Thoracic aorta endothelial cell (primary cell): ENCODE measurements around the genes RPL14, TRAK1 and NKTR.

DNA sequence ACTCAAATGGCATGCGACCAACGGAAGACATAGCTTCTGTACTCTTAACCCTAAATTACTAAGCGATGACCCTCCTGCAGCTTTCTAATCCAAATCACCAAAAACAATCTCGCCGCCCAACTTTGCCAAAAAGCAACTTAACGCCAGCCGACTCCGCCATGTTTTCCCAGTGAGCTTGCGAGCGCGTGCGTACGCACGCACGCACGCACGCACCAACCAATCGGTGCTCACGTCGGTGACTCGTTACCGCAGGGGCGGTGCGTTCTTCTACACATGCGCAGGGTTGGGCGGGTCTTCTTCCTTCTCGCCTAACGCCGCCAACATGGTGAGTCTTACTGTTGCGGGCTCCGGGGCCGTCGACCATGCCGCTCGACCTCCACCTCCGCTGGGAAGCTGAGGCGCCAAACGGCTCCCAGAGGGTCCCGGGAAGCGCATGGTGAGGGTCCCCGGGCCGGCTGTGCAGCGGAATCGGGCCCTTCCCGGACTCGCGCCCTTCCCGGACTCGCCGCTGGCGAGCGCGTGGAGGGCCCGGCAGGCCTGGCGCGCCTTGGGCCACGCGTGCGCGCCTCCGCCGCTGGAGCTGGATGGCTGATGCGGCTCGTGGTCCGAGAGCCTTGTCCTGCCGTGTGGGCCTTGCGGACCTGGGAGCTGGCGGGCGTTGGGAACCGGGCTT lies at the start of gene RPL14:
Gene RPL14 (plus strand): TSS at position 301 of the 673 bp plus-strand sequence.
- CAGE, long polyA plus RNA = no peak

DNA sequence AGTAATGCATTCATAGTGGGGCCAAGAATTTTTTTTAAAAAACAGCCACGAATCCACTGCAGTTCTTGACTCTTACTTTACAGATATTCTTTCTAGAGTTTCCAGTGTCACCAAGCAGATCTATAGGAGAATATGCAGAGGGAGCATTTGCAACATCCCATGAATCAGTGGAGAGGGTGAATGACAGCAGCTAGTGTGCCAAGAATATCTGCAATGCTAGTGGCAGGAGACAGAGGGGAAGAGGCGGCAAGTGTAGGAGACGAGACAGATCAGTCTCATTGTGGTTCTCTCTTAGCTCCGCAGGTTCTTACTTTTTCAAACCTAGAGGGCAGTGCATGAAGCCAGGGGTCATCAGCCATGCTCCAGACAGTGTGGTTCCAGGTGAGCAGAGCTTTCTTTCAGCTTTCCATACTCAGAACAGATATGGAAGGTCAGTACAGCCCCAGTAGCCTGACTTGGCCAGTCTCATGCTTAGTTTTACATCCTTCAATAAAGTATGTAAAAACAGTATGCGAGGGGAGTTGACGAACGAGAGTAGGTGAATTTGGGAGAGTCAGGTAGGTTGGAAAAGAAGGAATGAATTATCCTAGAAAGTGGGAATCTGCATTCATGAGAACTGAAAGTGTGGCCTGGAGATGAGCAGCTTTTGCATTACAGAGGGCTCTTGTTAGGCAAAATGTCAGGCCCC lies 845 bp downstream of the ZNF619 start:
- CAGE, long polyA plus RNA = no peak

DNA sequence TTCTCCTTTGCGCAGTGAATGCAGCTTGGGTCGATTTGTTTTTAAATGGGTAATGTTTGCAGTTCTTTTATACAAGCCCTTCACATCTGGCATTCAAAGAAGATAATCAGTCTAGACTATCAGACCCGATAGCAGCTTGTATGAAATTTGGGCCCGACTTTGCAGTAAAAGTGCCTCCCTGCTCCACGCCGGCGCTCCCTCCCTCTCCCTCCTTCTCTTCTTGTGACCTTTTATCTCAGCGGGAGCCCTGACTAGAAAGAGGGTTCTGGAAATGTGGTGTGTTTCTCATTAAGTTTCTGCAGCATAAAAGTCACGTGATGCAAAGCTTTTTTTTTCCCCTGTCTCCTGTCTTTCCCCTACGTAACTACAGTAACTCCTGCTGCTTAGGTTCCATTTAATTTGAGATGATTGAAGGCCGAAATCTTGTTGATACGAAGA lies 60.1 kb downstream of the ZNF621 start:
- CAGE, long polyA plus RNA = no peak

DNA sequence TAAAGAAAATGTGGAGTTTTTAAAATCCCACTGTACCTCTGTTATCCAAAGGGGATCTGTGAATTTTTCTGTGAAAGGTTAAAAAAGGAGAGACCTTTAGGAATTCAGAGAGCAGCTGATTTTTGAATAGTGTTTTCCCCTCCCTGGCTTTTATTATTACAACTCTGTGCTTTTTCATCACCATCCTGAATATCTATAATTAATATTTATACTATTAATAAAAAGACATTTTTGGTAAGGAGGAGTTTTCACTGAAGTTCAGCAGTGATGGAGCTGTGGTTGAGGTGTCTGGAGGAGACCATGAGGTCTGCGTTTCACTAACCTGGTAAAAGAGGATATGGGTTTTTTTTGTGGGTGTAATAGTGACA lies 24.3 kb downstream of the CTNNB1 start:
- CAGE, long polyA plus RNA = no peak

DNA sequence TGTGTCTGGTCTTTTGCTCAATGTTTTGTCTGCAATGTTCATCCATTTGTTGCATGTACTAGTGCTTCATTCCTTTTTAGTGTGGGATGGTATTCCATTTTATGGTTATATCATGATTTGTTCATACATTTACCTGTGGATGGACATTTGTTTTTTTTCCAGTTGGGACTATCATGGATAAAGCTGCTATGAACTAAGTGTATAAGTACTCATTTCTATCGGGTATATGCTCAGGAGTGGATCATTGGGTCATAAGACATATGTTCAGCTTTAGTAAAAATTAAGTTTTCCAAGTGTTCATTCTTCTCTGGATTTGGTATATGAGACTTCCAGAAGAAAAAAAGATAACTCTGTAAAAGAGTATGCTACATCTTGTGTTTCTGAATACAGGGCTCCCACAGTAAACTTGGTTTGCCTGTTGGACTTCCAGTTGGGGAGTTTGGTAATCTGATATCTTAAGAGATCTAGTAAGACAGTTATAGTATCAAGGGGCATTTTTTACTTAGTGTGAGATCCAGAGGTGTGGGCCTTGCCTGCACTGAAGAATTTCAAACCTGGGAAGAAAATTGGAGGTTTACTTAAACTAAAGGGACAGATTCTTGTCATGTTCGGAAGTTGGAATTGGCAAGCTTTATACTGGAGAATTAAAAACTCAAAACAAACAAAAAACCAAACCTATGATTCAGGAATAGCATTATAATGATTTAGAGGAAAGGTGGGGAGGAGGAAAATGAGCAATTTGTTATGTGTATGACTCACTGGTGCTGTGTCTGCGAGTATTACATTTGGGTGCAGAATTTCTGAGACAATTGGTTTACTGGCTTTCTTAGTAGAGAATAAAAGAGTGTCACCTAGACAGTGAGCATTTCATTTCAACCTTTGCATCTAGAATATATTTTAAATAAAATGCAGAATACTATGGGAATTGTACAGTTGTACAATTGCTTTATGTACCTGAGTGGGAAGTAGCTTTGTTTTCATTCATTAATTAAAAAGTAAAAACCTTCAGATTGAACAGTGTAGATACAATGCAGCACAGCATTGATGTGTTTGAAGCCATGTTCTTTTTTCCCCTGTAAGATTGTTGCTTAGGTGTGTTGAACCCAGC lies 58.9 kb upstream of the ULK4 start:
- CAGE, long polyA plus RNA = no peak

GRCh38 chr3:42036403-42036783 lies 54.8 kb upstream of the TRAK1 start:
- CAGE, long polyA plus RNA = no peak

DNA sequence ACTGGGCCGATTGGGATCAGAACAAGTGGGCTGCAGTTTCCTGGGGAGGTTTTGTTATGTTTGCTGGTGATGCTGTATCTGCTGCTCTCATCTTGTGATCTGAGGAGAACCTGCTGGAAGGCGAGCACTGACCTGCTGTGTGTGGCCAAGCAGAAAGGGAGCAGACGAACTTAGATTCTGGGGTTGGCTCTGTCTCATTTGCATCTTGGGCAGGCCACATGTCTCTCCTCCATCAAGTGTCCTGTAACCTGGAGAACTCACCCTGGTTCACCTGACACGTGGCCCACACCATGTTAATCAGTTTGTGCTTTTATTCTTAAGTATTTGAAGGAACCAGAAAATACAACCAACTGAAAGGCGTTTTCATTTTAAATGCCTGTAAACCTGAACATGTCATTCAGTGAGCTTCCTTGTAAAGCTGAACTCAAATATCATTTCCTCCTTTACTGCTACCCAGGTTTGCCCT lies 33.6 kb upstream of the TRAK1 start:
- CAGE, long polyA plus RNA = no peak

DNA sequence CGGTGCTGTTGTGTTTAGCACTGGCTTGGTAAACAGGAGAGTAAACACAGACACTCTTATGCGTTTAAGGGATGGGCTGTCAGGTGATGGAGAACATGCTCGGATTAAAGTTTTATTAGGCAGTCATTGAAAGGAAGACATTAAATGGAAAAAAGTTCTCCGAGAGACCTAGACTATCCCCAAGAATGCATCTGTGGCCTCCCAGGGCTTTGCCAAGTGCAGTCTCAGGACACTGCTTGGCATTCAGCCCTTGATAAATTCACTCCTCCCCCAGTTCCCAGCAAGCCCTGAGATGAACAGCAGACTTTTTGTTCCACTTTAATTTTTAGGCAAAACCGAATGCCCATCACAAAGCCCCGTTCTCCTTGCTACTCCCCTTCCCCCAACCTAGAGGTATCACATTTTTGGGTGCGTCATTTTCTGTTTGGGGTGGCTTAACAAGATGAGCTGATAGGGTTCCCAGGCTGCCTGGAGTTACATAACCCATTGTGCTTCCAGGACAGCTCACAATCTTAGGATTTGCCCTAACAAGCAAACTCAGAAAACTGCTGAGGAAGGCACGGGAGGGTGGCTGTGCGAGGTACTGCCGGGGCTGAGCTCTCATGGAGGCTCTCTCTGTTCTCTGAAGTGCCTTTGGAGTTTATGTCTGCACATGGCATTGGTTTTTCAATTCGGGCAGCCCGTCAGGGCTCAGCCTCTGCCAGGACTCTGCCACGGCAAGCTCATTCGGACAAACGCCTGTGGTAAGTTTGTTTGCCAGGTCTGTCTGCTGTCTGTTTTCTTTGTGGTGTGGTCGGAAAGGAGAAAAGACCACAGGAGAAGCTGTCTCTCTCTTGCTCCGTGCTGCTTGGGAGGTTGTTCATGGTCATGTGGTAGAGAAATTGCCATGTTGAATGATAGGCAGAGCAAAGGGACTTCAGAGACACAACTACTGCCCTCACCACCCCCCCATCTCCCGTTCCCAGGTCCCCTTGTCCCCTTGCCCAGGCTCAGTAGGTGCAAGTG lies at the start of gene TRAK1:
Gene TRAK1 (plus strand): TSS at position 540 of the 1,005 bp plus-strand sequence.
- CAGE, long polyA plus RNA = no peak

GRCh38 chr3:42134890-42135490 lies 43.8 kb downstream of the TRAK1 start:
- CAGE, long polyA plus RNA = no peak

- CAGE, long polyA plus RNA = no peak
Measured at GRCh38 chr3:42192458-42193419, 73.2 kb downstream of the CCK start.

DNA sequence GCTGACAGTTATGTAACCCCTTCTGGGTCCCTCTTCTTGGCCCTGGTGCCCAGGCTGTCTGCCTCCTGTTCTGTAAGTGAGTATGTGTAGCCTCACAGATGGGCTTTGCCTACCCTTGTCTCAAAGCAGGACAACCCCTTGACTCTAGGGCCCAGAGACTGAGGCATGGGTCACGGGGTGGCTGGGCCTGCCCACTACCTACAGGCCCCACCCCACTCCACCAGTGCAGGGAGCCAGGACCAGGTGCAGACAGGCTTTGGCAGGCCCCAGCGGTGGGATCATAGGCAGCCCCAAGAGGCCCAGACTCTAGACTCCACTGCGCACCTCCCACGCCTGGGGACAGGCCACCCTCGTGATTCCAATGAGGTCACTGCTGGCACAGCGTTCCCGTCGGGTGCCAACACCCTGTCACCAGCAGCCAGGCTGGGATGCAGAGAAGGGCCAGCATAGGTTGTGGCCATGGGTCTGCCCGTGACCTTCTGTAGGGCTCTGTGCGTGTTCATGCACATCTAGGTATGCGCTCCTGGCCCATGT lies 12.8 kb downstream of the VIPR1 start:
- CAGE, long polyA plus RNA = no peak

DNA sequence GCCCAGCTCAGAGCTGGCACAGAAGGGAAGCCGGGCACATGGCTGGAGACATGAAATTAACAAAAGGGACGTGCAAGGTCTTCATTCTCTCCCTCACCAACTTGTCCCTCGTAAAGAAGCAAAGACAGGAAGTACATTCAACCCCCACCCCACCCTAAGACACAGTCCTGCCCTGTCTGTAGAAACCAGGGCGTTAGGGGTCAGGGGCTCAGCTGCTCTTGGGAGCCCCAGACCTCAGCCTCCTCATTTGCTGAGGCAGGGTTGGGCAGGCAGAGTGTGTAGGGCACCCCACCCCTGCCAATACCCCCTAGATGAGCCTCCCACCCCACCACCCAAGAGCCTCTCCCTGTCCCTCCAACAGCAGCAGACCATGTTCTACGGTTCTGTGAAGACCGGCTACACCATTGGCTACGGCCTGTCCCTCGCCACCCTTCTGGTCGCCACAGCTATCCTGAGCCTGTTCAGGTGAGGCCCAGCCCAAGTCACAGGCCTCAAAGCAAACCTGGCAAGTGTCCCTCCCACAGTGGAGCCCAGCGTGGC lies 24.7 kb downstream of the VIPR1 start:
- CAGE, long polyA plus RNA = no peak

GRCh38 chr3:42600586-42601711 lies at the start of gene NKTR:
Gene NKTR (plus strand): TSS chr3:42600686.
- CAGE, long polyA plus RNA = no peak

- CAGE, long polyA plus RNA = no peak
Measured at GRCh38 chr3:42639163-42639983, 14.1 kb upstream of the ZBTB47 start.

- CAGE, long polyA plus RNA = no peak
Measured at GRCh38 chr3:42654011-42654707, 662 bp downstream of the ZBTB47 start.

DNA sequence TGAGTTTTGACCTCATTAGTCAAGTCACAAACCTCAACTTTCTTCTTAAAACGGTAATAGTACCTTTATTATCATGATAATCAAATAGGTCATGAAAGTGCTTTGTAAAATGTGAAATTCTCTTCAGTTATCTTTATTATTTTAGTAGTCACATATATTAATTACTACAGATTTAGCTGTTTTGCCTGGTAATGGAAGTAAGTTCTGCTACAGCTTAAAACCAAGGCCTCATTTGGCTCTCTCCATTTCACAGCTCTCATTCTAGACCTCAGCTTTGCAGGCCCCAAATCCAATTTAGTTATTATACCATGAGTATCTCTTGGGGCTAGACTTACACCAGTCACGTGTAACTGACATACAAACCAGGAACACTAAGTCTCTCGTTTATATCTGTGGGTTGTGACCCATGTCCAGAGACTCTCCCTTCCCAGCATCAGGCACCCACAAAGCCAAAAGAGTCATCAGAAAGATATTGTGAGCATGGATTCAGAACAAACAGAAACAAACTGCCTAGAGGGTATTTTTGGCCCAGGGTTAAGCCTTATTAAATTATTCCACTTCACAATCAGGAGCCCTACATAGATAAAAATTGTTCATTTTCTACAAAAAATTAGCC lies 5.5 kb upstream of the CCDC13 start:
- CAGE, long polyA plus RNA = no peak

GRCh38 chr3:42804817-42805147 lies 492 bp upstream of the HIGD1A start:
- CAGE, long polyA plus RNA = no peak

DNA sequence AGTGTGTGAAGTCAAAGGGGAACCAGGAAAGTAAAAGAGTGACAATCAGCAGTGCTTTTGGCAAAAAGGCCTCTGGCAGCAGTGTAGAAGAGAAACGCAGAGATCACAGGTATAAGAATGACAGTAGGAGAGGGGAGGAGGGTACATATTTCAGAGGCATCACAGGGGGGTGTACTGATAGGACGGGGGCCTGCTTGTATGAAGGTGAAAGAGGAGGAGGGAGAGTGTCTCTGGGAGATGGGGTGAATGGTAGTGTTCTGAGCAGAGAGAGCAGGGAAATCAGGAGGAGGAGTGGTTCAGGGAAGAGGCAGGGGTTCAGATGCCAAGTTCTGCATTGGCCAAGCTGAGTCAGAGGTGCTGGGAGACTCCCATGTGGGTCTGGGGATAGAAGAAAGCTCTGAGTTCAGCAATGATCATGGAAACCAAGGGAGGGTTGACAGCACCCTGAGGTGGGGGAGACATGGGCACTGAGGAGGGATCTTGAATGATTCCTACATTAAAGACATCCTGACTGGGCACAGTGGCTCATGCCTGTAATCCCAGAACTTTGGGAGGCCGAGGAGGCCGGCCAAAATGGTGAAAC lies 3.0 kb downstream of the CYP8B1 start:
- CAGE, long polyA plus RNA = no peak

DNA sequence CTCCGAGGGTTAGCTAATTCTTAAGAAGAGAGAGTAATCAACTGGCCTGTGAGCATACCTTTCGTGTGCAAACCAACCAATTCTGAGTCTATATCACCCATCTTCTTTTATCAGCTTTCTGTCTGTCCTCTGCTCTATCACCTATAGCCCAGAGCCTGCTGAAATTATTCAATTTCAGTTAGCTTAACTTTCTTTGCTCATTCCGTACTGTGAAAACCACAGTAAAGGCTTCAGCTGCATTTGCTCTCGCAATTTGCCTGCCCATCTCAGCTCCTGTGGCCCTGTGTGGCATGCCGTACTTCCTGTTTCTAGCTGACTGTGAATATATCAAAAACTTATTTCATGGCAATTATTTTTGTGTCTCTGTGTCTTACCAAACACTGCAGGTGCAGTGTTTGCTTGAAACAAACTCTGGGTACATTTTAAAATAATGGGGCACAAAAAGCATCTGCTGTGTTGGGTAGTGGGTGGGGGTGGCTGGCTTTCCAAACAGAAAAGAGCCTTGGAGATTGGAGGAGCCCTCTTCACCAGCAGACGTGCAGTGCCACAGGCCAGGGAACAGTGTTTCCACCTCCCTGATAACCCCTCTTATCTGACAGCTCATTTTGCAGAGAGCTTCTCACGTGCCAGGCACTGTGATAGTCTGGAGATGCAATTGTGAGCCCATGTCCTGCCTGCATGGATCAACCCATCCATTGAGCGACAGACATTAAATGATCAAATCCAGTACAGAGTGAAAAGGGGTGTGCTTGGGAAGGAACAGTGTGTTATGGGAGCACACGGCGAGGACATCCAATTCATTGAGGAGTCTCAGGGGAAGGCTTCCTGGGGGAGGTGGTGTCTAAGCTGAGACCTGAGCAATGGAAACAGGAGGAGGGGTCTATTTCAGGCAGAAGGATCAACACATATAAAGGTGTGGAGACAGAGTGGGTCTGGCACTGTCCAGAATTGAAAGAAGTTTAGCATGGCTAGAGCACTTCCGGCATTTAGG lies 45.3 kb downstream of the GASK1A start:
- CAGE, long polyA plus RNA = no peak

DNA sequence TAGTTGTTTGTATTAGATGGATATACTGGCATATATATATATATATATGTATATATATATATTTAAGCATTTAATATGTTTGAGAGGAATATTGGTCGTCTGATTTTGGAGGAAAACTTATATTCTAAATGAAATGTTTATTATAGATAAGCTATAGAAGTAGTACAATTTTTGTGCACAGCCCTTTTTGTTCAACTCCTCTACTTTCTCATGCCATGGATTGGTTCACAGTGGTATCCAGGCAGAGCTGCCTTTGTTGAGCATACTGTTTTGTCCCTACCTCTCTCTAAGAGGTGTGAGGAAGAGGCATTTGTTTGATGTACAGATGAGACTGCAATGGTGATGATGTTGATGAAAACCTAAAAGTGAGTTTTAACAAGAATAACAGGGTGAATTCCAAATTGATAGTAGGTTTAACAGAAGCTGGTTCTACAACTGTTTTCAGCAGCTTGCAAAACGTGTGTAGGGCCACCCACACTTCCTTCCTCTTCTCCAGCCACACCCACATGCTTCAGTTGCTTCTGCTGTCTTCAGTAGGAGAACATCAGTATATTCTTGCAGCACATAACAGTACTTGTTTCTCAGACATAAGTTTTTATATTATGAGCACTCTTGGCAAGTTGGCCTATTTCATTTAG lies 10.2 kb downstream of the SNRK start:
- CAGE, long polyA plus RNA = no peak